SJCRH30 (cell line): ENCODE data around the genes NOMO3 and NPIPA8.

- RAMPAGE, long total RNA, result no peak
Observed at GRCh38 chr16:16232302-16232797, at the start of gene NOMO3. TSS of gene NOMO3 (plus strand) at chr16:16232528.

DNA sequence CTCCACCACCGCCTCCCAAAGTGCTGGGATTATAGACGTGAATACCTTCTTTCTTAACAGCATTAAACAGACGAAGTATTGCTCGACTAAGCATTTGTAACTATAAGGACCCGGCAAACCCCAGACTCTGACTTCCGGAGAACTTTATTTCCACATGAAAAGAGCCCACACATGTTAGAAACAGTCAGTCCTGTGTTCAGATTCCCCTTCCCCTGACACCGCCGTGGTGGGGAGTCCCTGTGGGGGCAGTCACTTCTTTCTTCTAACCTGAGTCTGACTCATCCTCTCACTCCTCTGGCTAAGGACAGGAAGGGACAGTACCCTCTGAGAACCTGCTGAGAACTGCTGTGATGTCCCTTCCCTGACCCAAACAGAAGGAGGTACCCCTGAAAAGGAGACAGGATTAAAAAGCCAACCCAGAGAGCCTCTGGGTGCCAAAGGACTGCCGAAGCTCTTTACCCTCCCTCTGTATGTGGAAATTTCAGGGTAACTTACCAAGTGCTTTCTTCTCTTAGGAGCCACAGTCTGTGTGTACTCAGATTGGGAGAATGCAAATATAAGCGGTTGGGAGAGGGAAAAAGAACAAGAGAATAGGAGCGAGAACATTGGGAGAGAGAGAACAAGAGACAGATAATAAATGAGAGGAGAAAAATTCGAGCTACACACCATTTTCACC lies 165.0 kb downstream of the XYLT1 start:
- RAMPAGE, long total RNA, result no peak

- RAMPAGE, long total RNA, result no peak
Observed at GRCh38 chr16:17328790-17329329, 141.9 kb downstream of the XYLT1 start.

DNA sequence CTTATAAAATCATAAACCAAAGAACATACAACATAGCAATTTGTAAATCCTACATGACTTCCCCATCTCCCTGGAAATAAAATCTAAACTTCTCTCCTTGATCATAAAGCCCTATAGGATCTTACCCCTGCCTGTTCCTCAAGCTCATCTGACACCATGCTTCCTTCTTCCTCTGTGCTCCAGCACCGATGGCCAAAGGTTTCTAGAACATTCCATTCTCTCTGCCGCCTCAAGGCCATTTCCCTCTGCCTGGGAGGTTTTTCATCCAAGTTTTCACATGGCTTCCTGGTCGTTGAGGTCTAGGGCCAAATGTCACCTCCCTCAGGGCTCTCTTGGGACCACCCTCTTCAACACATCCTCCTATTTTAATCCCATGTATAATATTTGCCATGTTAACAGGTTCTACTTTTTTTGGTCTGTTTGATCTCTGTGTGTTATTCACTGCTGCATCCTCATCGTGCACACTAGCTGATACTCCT lies 78.7 kb downstream of the XYLT1 start:
- RAMPAGE, long total RNA, result no peak

DNA sequence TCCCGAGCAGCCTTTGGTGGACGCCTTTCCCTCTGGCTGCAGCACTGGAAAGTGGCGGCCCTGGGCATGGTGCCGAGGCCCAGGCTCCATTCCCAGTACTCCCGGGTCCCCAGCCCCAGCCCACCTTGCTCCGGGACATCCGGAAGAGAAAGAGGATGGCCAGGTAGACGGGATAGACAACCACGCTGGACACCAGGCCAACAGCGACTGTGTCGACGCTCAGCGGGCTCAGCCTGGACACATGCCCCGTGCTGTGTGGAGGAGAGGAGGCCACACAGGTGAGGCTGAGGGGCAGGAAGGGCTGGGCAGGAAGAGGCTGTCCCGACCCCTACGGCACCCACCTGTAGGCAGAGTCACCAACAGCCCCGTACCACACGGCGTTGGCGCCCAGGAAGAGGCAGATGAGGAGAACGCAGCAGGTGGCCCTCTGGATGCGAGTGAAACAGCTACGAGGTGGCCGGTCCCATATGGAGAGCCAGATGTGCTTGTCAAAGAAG lies at the start of gene NPIPA8:
Gene NPIPA8, minus strand, starts transcription at position 227 of the 497 bp plus-strand sequence.
- RAMPAGE, long total RNA, result no peak

- RAMPAGE, long total RNA, result no peak
Observed at GRCh38 chr16:18538459-18539073, 23.3 kb downstream of the NOMO2 start.

DNA sequence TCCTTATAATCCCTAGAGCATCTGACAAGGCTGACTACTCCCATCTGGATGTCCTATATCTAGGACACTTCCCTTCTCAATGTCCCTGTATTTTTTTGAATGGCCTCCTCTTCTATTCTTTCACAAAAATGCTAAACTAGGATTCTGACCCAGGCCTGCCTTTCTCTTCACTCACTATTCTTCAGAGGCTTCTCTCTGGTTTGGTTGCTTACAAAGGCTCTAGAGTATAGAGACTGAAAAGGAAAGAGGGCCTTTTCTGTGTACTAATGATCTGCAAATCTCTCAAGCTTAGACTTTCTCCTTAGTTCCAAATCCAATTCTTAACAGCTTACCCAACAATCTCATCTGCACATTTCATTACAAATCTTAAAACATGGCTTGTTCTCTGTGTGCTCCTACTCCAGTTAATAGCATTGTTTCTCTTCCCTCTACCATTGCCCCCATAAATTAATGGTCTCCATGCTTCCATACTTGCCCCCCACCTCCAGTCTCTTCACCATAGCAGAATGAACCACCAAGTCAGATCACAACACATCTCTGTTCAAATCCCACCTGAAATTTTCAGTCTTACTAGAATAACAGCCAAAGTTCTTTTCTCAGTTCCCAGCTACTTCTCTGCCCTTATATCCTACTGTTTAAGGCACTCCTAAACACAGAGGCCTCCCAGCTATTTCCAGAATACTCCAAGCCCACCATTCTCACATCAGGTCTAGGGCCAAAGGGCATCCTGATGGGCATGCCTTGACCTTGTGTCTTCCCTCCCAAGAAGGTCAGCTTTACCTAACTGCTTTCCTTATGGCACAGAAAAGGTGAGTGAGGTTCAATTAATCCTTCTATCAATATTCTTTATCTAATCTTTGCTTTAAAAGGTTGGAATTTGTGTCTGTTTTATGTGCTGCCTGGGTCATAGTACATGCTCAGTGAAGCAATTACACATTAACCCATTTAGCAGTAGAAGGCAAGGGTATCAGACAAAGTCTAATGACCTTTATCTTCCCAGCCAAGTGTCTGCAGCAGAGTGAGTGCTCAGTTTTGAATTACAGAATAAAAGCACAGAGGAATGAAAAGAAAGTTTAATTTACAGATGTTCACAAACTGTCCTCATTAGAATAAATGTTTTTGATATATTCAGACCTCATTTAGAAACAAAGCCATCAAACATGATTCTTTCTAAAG lies 61.2 kb upstream of the ARL6IP1 start:
- RAMPAGE, long total RNA, result no peak

DNA sequence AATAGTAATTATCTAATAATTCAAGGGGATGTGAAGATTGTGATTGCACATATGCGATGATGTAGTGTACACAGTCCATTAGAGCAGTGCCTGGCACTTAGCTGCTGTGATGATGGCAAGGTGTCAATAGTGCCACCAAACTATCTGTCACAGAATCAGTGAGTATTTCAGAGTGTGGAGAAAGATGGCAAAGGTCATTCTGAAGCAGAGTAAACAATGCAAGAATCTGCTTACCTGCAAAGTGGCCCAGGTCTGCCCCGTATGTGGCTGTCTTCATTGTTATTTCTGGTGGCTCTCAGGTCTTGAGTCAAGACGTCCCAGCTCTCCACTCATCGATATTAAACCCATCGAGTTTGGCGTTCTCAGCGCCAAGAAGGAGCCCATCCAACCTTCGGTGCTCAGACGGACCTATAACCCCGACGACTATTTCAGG lies 15.2 kb downstream of the SYT17 start:
- RAMPAGE, long total RNA, result no peak

DNA sequence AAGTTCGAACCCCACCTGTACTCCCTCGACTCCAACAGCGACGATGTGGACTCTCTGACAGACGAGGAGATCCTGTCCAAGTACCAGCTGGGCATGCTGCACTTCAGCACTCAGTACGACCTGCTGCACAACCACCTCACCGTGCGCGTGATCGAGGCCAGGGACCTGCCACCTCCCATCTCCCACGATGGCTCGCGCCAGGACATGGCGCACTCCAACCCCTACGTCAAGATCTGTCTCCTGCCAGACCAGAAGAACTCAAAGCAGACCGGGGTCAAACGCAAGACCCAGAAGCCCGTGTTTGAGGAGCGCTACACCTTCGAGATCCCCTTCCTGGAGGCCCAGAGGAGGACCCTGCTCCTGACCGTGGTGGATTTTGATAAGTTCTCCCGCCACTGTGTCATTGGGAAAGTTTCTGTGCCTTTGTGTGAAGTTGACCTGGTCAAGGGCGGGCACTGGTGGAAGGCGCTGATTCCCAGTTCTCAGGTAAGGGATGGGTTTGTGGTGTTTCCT lies 15.7 kb downstream of the SYT17 start:
- RAMPAGE, long total RNA, result no peak

GRCh38 chr16:19555832-19556588 lies 507 bp downstream of the VPS35L start:
- RAMPAGE, long total RNA, result no peak

GRCh38 chr16:19708420-19708800 lies 9.6 kb downstream of the KNOP1 start:
- RAMPAGE, long total RNA, result no peak

- RAMPAGE, long total RNA, result no peak
Observed at GRCh38 chr16:19716149-19716716, 1.8 kb downstream of the KNOP1 start.

GRCh38 chr16:19766001-19766608 lies 48.0 kb downstream of the IQCK start:
- RAMPAGE, long total RNA, result no peak

DNA sequence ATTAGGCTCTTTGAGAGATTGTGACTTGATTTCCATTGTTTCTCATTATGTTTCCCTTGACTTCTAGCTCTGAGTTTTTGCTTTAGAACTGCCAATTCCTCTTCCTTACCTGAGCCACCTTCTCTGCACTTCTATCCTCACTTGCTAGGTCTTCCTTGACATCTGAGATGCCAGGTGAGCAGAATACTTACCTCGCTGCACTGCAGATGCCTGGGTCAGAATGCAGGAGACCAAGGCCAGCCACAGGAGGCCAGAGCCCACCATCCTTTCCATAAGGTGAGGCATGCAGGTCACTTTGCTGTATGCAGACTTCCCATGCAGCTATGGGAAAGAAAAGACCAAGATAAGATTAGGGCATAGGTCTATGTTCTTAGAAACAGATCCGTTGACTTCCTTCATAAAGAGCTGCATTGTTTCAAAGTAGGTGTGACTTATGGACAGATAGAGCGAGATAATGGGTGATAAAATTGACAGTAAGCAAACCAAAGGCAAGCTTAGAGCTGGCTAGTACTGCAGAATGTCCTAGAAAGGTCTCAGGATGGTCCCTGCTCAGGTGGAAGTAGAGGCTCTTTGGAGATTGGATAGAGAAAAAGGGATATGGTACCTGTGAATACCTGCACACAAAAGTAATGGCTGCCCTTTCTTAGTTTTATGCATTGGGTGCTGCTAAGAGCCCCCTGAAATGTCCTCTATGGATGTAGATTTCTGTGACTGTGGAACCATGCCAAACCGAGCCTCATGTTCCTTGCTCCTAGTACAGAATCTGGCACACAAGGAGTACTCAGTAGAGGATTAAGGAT lies 966 bp downstream of the GP2 start:
- RAMPAGE, long total RNA, result no peak

DNA sequence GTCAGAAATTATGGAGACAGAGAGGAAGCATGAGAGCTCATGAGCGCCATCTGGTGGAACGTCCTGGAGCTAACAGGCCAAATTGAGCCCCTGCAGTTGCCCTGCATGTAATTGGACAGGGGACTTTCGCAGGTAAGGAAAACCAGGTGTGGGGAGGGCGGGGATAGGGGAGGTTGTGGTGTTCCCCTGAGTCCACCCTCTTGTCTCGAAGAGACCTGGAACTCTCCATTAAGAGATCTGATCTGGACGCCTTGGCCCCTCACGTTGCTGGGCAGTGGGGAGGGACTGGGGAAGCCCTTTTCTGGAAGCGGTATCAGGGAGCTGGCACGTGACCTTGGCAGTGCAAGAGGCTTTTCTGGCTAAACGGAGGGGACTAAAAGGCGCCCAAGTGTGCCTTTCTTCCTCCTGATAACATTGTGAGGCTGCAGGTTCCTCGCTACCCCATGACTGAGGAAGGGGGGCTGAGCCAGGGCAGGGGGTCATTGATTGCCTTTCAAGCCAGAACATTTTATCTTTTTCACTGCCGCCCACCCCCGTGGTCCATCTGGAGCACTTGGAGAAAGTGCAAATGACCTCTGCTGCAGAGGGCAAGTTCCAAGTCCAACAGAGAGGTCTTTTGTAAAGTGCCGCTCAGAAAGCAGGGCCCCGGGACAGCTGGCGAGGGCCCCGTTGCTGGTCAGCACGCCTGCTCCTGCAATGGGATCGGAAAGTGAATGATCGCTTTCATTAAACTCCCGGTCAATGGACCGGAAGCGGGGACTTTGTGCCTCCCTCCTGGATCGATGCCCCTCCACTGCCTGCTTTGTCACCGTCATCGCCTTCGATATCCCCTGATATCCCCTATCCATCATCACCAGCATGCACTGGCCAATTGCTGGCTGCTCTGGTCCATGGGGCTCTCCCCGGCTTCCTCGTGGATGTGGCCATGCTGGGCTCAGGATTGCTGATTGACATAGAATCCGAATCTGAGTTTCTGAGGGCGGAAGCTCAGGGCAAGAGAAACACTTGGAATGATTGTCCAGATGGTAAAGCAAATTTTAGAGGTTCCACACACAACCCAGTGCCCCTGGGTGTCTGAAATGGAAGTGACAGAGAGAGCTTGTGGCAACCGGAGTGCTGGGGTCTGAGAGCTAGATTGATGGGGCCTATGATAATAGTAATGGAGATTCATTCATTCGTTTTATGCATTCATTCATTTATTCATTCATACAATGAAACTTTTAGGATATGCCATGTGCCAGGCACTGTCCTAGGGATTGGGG lies 18.2 kb downstream of the PDILT start:
- RAMPAGE, long total RNA, result no peak

DNA sequence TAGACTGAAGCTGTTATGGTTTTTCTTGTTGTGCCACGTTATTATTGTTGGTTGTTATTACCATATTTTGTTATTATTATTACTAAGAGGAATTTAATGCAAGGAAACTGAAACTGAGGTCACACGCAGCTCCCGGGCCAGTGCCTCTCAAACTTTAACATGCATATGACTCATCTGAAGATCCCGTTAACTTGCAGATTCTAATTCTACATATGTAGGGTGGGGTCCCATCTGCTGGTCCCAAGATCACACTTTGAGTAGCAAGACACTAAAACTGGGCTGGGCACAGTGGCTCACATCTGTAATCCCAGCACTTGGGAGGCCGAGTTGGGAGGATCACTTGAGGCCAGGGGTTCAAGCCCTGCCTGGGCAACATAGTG lies 828 bp downstream of the ACSM5 start:
- RAMPAGE, long total RNA, result no peak

DNA sequence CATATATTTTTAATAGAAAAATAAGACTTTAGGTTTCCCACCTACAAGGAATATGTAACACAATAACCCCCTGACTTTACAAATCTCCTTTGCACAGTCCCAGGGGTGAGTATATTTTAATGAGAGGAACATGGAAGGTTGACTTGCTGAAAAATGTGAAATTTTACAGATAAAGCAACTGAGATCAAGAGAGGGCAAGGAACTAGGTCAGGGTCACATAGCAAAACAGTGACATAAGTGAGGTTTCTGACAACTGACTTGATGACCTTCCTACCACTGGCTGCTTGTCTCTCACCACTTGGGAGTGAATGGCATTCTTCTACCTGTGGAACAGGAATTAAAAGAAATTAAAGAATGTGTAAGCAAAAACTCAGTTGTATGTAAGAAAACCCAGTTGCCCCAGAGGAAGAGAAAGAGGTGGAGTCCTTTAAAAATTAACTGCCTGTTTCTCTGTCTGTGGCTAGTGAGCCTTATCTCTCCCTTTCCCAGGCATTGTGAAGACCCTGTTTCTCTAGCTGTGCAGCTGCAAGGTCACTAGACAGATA lies 23.6 kb downstream of the ACSM1 start:
- RAMPAGE, long total RNA, result no peak

DNA sequence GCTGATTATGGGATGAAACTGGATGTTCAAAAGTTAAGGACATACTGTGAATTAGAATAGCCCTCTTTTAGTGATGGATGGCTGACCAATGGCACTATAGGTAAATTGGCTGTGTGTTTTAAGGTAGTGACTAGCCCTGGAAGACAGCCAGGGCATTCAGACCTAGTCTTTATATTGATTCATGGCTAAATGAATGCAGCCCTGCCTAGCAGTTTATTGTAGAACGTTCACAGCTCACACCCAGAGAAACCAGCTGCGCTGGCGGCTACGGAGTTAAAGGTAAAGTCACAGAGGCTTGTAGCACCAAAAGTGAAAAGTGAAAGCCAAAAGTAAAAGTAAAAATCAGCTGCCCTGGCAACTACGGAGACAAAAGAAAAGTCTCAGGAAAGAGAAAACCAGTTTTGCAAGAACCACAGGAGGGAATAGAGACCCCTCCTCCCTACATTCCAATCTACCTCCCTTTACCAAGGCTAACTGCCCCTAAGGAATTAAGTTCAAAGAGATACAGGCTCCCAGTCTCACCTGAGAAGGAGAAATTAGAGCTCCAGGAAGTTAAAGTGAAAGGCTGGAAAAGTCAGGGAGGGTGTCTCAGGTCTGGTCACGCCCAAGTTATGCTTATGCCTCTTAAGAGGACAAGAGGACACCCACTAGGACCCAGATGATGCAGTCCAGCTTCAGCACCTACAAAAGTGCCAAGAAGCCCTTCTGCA lies 21.7 kb downstream of the ACSM1 start:
- RAMPAGE, long total RNA, result no peak

GRCh38 chr16:20734892-20735382 lies 6.7 kb downstream of the THUMPD1 start:
- RAMPAGE, long total RNA, result no peak

GRCh38 chr16:20740857-20741157 lies 811 bp downstream of the THUMPD1 start:
- RAMPAGE, long total RNA, result no peak